Camera-type eye (tissue), 1 donor: ENCODE measurements around a stretch of chr18.

DNA sequence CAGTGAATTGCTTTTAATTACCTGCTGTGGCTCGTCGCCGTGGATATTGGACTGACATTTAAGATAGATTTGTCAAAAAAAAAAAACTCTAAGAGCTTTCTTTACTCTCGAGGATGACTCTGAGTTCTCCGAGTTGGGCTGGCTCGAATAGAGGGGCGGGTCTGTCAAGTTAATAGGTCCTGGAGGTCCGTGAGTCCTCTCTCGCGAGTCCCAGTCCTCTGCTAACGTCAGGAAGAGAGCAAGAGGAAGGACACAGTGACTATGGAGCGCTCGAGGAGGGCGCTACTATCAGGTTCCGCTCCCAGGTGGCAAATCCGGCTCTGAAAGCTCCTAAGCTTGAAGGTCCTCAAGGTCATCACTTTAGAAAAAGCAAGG, 361 bp upstream of the AKAIN1 start:
- RAMPAGE, long total RNA, result no peak

DNA sequence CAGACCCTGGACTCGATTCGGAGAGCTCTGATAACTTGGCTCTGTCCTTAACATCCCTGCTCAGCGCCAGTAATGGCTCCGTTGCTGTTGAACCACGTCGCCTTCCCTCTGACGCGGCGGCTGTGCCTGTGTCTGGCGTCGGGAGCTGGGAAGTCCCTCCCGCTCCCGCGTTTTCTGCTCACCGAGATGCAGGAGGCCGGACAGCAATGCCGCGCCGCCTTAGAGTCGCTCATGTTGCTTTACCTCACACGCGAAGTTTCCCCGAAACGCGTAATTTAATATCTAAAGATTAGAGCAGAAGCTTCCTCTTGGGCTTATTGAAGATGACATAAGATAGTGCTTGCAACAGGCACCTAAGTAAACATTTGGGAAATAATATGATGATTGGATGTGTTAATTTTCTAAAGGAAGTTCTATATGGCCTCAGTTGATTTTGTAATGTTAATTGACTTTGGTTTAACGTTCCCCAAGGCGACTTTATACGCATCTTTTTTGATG, 1.4 kb upstream of the ZBTB14 start:
- RAMPAGE, long total RNA, result no peak

DNA sequence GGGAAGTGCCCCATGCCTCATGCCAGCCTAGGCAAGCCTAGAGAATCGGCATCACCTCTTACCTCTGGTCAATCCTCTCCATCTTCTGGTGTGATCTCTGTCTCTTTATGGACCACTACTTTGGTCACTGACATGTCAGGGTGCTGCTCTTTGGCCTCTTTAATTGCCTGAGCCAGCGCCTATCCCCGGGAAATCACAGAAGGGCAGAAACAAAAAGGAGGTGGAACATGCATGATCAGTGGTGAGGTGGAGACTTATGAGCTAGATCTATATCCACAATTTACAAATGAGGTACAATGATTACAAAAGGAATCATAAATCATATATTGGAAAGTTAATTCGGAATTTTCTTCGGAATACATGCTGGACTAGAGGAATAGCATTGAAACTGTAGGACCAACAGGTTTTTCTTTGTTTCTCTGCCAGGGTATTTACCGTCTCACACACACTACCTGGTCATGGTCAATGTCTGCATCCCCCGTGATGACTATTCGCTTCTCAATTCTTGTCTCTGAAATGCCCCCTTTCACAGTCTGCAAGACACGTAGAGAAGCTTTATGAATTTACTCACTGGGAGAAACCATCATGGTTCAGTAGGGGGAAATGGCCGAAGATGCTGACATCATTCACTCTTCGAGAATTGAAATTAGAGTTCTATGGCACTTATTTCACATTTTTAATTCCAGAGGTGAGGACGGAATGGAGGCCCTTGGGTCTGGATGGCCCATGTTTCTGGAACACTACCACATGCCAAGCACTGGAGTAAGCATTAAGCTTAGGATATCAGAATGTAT, 99.3 kb upstream of the ZBTB14 start:
- RAMPAGE, long total RNA, result no peak

GRCh38 chr18:5488740-5489479, 54.9 kb downstream of the EPB41L3 start:
- RAMPAGE, long total RNA, result no peak

DNA sequence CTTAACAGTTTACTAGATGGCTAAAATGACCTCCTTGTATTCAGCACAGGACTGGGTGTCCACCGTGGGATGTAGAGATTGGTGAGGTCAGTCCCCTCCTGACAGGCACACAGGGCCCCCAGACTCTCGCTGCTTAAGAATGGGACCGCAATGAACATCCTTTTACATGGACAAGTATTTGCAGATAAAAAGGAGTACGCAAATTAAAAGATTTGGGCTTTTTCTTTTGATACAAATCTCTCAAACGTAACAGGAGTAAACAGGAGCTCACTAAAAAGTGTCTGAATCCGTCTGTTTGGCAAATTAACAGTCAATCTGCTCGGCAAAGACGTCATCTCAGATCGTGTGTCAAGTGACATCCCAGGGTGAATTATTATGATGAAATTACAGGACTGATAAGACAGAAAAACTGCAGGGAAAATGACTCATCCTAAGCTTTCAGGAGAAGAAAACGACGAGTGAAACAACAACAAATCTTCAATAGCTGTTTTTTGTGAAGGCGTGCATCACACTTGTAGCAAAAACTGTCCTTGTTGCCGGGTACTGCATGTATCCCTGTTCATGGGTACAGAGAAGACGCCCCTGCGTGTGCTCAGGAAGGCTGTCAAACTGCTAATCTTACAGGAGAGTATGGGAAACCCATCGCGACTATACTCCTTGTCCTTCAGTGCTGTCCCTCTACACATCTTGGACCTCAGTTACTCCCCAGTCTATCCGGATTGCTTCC, 25.0 kb downstream of the EPB41L3 start:
- RAMPAGE, long total RNA, result no peak

DNA sequence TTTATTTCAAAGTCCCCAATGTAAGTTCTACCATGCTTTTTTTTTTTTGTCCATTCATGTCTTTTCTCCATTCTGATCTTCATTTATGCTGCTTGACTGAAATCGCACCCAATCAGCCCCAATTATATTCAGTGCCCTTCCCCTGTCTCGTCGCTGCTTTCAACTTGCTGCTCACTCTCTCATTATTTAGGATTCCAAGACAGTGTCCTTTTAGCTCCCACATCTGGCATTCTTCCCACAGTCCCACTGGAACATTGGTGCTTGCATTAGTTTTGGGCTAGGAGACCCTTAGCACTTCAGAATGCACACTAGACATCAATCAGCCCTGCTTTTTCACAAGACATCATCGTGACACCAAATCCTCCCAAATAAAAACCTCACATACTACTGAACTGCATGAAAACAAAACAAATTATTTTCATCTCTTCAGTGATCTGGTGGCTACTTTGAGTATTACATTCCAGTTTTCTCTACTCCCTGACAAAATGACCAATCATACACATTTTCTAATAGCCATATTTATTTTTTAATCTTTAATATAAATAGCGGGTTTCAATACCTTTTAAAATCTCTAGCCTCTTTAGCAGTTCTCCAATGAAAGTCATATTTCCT, 82.2 kb upstream of the EPB41L3 start:
- RAMPAGE, long total RNA, result no peak

DNA sequence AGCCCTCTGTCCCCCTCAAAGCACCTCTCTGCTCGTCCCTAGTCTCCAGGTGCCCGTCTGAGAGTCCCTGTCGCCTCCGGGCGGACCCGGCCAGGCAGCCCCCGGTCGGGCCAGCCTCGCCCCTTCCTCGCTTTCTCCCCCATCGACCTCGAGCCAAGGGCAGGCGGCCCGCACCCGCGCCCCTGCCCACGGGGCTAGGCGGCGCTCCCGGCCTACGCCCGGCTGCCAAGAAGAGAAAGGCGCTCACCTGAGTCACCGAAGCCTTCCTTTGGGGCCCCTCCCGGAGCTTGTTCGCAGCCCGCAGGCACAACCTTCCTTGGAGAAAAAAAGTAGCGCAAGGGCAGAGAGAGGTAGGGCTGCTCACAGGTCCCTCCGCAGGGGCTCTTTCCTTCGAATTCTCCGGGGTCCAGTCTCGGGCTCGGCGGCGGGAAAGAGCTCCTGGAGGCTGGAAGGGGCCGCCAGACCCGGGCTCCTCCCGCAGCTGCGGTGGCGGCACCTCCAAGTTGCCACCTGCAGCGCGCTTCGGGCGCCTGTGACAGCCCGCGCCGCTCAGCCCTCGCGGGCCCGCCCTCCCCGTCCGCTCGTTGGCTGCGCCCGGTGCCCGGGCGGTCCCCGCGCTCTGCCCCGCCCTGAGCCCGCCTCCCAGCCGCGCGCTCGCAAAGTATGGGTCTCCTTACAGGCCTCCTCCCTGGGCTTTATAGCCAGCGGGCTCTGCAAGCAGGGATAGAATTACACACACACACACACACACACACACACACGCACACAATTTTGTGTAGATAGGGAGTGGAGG, 86.5 kb upstream of the EPB41L3 start:
- RAMPAGE, long total RNA, result no peak

DNA sequence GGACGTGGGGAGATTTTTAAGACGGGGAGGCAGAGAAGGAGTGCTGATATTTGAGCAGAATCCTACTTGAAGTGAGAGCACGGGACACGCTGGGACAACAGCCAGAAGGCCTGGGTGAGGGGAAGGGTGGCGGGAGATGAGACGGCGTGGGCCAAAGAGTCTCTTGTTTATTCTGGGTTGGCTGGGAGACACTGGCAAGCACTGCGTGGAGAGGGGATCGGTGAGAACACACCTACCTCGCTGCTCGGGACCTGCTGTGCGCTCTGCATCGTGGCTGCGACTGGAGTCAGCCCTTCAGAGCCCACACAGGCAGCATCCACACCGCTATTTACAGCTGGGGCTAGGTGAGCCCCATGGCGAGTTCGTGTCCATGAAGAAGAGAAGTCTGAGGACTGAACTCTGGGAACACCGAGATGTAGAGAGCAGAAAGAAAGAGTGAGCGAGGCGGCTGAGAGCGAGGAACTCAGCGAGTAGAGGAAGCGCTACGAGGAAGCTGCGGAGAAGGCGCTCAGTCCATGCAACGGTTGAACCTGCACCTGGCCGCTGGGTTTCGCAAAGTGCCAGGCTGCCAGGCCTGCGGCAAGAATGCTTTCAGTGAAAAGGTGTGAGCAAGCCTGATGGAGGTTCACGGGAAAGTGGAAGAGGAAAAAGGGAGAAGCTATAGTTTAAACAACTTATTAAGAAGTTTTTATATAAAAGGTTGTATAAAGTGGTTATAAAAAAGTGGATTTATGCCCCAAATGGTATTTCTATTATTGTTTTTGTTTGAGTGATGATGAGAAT, 250.8 kb upstream of the TMEM200C start:
- RAMPAGE, long total RNA, result no peak

DNA sequence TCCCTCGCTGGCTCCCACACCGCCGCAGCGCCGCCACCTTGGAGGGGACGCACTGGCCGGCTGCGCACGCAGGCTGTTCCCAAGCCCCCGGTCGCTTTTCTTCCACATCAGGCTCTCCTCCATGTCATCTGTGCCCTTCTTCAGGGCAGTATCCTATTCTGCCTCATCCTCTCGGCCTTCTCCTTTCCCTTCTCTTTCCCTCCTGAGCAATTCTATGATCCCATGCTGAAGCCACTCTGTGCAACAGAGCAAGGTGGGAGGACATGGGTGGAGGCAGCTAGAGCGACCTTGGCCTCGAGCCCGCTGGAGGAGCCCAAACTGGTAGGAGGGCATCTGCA, 130.2 kb downstream of the L3MBTL4 start:
- RAMPAGE, long total RNA, result no peak

DNA sequence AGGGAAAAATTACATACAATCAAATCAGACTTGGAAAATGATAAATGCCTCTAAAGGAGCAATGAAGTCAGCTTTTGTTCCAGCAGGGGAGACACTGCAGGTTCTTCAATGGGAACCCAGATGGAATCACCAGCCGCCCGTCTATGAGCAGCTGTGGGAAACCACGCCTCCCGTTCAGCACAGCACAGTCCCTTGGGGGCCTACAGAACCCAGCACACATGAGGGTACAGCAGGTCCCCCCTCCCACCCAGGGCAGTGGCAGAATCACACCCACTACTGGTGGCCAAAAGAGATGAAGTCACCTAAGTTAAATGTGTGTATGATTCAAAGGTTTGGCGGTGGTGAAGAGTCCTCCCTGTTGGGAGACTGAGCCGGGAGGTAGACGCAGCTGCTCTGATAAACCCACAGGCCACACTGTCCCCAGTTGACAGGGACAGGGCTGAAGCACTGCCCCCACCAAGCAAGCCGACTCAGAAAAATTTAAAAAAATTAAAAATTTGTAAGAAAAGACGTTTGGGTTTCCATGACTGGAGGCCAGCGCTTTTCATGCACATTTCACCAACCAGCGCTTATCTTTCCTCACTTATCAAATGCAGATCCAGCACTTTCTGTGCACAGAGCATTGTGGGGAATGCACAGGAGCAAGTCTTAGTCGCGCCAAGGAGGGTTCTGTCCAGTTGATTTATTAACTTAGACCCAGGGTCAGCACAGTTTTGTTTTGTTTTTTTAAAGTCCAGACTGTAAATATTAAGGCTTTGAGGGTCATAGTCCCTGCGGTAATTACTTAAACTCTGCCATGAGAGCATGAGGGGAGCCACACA, 44.2 kb downstream of the L3MBTL4 start:
- RAMPAGE, long total RNA, result no peak

DNA sequence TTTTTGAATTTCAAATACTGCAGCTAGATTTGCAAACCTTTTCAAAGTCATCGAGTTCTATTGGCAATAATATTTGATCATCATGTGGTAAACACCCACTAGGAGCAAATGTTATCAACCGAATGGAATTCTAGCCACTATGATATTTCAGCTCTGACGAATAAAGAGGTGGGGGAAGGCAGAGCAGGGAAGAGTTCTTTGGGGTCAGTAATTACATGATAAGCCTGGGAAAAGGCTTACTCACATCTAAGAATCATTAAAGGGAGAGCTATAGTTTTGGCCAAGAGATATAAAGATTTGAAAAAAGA, 104.9 kb upstream of the ARHGAP28 start:
- RAMPAGE, long total RNA, result no peak

DNA sequence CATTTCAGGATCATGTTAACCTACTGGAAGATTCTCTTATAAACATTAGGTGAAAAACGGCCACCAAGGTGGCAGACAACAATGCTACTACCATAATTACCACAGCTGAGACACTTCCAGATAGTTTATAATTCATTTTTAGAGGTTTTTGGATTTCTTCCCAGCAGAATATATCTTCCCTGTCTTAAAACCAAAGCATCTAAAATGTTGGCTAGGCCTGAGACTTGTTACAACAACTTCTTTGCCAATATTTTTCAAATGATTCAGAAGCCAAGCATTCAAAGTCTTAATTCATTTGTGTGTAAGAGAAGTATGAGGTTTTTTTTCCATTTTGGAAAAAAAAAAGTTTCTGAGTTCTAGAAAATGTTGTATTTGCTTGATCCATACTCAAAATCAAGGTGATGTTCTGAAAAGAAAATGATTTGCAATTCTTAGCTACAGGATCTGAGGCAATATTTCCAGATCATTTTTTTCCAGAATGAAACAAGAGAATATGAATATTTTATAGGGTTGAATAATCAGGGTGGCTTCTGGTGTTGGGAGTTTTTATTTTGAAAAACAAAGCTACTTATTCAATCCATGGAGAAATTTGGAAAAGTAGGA, 32.8 kb downstream of the LAMA1 start:
- RAMPAGE, long total RNA, result no peak

- RAMPAGE, long total RNA, result no peak
These were observed 479 bp downstream of the PTPRM start for GRCh38 chr18:7567646-7567943.

DNA sequence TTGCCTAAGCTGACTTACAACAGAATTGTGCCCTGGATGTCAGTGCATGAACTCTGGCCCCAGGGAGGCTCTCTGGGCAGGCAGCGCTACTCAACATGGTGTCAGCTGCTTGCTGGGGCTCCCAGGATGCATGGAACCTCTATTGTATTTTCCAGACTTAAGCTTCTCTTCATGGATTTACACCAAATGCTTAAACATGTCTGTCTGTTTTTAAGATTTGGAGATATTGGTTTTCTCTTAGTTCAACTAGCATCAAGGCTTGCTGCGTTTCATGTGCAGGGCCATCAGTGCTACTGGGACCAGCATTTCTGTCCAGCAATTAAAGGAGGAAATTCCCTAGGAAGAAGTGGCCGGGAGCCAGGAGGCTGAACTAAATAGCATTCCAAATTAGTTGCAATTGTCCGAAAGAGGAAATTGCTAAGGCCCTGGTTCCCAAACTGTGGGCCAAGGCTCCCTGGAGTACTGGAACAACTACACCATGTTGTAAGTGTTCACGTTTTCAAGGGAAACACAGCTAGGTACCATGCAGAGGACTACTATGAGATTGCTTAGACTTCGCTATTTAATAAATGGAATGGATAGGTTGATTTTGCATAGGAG, 257.8 kb downstream of the PTPRM start:
- RAMPAGE, long total RNA, result no peak

DNA sequence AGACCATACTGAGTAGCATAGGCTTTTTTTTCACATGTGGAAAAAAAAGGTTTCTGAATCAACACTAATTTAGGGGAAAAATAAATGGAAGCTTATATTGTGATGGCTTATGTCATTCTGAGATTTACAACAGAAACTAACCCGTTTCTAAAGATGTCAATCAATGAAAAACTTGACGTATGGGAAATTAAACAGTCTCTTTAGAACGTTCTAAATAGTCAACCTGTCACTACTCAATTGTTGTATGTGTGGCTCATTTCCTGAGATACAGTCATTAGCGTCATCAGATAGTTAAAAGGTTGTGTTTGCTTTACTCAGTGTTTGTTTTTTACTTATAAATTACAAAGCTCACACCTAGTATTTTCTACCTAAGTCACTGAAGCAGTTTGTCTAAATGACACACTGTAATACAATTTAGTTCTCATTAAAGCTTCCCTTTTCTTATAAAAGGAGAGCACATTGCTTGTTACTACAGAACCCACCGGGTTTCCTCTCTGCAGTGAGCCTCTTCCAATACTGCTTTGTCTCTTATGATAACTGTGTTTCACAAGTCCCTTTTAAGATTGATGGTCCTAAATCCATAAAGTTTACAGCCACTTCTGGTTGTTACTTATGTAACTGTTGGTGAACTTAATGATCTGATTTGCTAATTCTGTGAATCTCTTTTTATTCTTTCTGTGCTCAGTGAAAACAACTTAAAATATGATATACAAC, 311.8 kb downstream of the PTPRM start:
- RAMPAGE, long total RNA, result no peak

GRCh38 chr18:7941408-7941858, 374.3 kb downstream of the PTPRM start:
- RAMPAGE, long total RNA, result no peak

- RAMPAGE, long total RNA, result no peak
These were observed 495.7 kb upstream of the RAB12 start for GRCh38 chr18:8113499-8113901.

- RAMPAGE, long total RNA, result no peak
These were observed 290.1 kb upstream of the RAB12 start for GRCh38 chr18:8318890-8319701.

DNA sequence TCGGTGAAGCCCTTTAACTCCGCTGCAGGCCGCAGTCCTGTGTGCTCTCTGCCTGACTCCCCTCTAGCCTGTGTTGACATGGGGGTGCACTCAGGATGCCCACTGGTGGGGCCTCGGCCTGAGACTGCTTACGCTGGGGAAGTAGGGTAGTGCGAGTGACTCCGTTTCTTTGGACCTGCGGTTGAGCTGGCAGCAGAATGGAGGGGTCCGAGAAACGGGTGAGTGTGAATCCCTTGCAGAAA, 5.7 kb downstream of the RAB12 start:
- RAMPAGE, long total RNA, result no peak

DNA sequence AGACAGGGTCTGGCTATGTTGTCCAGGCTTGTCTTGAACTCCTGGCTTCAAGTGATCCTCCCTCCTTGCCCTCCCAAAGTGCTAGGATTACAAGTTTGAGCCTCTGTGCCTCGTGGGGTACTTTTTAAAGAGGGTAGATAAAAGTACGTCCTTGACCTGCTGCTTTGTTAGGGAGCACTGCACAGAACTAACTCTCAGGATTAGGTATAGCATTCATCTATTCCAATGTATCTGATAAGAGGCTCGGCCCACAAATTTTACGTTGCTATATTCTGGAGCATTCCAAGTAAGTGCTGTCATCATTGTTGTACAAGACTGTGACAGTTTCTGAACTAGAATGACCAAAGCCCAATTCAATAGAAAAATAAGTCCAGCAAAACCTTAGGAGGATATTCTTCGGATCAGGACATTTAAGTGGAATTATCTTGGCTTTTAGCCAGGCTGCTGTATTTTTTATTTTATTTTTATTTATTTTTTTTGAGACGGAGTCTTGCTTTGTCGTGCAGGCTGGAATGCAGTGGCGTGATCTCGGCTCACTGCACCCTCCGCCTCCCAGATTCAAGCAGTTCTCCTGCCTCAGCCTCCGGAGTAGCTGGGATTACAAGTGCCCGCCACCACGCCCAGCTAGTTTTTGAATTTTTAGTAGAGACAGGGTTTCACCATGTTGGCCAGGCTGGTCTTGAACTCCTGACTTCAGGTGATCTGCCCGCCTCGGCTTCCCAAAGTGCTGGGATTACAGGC, 4.2 kb downstream of the MTCL1 start:
- RAMPAGE, long total RNA, result no peak